Mesenchymal stem cell of Wharton's jelly (primary cell): ENCODE results near the gene OAS2.

- CAGE, long polyA plus RNA, result no peak
Observed at GRCh38 chr12:112977814-112978945, at the start of gene OAS2. TSS of gene OAS2 (plus strand) at chr12:112978519.

GRCh38 chr12:113055778-113056556 is 563 bp upstream of the DTX1 start:
- CAGE, long polyA plus RNA, result no peak

GRCh38 chr12:113069966-113070882 is 13.7 kb downstream of the DTX1 start:
- CAGE, long polyA plus RNA, result no peak

GRCh38 chr12:113185882-113186394 is 417 bp downstream of the RITA1 start:
- CAGE, long polyA plus RNA, result no peak

DNA sequence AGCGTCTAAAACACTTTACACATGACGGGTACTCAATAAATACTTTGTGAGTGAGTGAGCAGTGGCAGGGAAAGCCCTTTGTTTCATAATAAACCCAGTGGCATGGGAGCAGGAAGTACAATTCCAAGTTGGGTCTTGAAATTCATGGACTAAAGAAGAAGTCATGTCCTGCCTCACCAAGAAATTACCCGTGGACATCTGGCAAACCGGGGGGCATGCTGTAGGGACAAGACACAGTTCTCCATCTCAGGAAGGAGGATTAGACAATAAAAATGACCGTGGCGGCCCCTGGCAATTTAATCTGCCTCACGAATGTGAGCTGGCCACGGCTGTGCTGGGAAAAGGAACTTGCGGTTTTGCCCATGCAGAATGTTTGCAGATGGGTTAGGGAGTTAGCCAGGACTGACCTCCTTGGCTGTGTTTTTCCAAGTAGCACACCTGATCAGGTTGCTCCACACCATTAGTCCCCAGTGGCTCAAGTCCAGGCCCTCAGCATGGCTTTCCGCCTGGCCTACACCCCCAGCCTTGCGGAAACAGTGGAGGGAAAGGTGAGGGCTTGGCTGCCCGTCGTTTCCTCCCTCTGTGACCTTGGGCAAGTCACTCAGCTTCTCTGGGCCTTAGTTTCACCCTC is 20.7 kb downstream of the TPCN1 start:
- CAGE, long polyA plus RNA, result no peak

DNA sequence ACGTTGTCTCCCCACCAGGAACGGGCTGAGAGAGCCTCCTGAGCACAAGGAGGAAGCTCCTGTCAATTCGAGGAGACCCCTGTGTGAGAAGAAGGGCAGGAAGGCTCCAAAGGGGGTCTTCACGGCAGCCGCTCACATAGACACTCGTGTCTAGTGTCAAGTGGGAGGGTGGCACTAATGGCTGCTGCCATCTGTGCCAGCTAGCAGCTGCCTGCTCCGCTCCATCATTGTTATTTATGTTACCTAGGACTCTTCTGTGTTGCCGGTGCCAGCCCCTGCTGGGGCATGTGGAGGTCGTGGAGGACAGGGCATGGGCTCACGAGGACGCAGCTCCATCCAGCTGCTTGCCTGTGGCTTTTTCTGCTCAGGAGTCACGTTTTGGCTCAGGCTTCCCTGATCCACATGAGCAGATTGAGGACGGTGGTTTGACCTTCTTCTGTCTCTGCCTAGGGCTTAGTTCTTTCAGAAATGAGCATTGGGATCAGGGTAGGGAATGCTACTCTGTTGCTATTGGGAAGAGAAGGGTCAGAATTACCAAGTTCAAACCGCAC is 31.2 kb downstream of the TPCN1 start:
- CAGE, long polyA plus RNA, result no peak

DNA sequence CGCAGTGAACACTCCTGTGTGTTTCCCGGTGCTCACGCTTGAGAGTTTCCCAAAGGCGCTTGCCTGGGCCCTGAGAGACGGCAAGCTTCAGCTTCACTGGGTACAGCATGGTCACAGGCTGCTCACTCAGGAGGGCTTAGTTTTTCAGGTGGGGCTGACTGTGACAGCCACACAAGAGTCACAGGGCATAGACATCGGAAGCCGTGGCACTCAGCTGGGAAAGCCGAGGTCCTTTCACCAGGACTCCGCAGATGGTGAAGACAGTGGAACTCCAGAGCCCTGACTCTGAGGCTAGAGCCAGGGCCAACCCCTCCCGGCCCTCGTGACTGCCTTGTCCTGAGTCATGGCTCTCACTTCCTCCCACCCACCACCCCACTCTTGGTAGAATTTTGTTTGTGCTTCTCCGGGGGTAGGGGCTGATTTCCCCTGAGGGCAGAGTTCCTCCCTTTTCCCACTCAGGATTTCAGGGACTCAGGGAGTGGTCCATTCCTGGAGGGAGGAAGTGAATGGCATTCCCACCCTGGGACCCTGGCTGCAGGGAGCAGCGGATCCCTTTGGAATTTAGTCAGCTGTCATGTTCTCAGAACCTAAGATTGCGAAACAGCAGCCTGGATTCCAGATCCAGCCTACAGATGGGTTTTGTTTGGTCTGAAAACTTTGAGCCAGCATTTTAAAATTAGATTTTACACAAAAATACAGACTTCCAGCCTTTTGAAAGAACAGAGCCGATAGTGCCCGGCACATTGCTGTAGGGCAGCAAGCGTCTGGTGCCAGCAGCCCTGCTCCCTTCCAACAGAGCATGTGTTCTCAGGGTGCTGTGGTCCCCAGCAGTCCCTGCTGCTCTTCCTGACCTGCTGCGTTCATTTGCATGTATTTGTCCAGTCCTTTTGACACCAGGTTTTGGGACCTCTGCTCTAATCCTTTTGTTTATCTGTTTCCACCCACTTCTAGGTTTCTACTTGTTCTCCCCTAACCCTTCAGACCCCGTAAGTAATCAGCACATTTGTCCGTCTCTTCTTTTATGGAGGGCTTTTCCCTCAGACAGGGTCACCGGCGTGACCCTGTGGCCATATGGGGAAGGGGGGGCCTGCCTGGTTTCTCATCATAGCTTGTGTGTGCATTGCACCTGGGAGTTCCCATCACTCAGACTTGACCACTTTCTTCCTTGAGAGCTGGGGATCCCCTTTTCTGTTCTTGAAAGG is 50.8 kb downstream of the TPCN1 start:
- CAGE, long polyA plus RNA, result no peak

GRCh38 chr12:113276967-113277737 is 55.9 kb downstream of the TPCN1 start:
- CAGE, long polyA plus RNA, result no peak

DNA sequence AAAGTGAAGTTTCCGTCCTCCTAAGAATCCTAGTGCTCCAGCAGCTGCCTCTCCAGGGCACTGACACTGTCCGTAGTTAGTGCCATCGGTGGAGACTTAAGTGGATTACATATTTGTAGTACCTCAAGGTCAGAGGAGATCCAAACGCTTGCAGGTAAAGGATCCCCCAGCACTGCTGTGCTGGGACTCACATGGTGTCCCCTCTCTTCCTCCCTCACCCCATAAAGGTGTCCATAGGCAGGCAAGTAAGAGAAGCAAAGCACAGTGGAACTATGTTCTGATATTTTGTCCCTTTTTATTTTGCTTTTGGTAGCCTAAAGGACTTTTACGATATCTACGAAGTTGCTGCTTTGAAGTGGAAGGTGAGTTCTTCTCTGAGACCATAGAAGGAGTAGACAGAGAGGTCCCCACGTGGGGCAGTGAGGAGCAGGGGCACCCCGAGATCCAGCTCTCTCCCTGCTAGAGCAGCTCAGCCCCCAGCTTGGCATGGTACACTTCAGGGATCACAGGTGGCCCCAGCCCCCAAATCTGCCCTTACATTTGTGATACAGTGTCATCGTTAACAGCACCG is 56.7 kb downstream of the TPCN1 start:
- CAGE, long polyA plus RNA, result no peak

DNA sequence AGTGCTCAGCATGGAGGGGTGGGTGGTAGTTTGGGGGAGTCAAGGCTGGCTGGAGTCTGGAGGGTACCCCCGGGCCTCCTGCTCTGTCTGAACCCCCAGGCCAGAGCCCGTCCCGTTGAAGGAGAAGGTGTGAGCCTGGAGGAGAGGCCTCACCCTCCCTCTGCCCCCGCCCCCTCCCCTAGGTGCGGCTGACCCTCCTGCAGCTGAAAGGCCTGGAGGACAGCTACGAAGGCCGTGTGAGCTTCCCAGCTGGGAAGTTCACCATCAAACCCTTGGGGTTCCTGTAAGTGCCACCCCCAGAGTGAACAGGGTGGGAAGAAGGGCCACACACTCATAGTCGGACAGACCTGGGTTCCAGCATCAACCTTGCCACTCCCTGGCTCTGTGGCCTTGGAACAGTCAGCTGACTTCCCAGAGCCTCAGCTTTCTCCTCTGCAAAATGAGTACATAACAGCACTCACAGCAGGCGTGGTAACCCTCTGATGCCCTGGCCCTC is 16.0 kb downstream of the PLBD2 start:
- CAGE, long polyA plus RNA, result no peak

GRCh38 chr12:113936827-113937332 is 29.2 kb downstream of the RBM19 start:
- CAGE, long polyA plus RNA, result no peak

DNA sequence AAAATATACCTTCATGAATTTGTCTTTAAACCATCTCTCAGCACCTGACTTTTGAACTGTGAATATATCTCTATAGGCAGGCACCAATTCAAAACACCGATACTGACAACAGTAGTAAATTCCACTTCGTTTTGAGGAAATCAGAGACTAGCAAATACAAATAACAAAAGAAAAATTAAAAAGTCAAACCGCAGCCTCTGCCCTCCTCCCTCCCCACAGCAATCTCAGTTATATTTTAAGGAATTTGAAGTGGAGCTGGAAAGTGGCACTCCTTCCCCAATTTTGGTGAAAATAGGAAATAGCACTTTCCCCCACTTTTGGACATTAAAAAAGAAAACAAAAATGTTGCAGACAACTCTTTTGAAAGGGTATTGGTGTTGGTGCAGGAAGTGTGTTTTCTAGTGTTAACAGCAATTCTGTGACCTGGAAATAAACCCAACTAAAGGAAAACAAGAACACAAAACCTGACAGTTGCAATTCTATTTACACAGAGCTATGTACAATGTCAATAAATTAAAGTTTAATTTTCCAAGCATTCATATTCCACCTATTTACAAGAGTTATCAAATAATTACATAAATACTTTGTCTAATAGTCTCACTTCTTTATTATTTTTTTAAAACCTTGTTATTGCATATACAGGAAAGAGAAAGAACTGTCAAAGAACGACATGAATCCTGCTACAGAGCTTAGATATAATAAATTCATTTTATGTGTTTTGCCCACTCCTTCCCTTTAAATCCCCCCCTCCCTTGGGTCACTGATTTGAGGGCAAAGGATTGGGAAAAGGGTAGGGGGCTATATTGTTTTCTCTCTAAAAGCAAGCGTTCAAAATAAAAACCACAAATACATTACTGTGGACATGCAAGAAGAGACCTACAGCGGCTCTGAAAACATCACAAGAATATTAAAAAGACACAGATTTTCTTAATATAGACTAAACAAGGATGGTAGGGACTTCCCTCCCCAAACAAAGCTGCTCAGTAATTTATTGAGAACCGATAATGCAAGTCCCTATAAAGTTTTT is 13.3 kb downstream of the TBX3 start:
- CAGE, long polyA plus RNA, result no peak

GRCh38 chr12:114682669-114683285 is 1.2 kb downstream of the TBX3 start:
- CAGE, long polyA plus RNA, result no peak

- CAGE, long polyA plus RNA, result no peak
Observed at GRCh38 chr12:115354459-115355093, 670.6 kb upstream of the TBX3 start.

DNA sequence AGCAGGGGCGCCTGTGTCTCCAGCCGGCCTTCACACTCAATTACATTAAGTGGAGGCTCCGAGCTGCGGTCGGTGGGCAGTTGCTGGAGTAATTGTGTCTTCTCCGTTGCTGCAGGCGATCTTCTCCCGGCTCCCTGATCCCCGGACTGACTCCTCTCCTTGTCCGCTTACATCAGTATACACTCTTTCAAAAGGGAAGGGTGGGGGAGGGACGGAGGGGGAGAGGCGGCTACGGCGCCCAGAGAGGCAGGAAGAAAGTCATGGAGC is 707.2 kb downstream of the MED13L start:
- CAGE, long polyA plus RNA, result no peak

GRCh38 chr12:115570616-115570952 is 706.9 kb downstream of the MED13L start:
- CAGE, long polyA plus RNA, result no peak

DNA sequence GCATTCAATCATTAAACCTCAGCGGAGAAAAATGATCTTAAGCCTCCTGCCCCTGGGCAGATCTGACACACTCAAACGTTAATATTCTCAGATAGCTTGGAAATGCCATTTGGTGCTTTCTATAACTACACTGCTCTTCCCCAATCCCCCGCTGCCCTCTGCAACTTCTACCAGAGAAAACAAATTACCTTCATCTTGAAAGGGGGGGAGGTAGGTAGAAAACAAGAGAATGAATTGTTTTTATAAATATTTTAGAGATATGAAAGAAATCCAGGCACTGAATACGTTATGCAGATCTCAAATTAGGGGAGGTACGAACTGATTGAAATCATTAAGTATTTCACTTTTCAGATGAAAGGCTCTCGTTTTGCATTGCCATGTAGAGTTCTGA is 521.1 kb downstream of the MED13L start:
- CAGE, long polyA plus RNA, result no peak

GRCh38 chr12:116060734-116061371 is 216.6 kb downstream of the MED13L start:
- CAGE, long polyA plus RNA, result no peak

DNA sequence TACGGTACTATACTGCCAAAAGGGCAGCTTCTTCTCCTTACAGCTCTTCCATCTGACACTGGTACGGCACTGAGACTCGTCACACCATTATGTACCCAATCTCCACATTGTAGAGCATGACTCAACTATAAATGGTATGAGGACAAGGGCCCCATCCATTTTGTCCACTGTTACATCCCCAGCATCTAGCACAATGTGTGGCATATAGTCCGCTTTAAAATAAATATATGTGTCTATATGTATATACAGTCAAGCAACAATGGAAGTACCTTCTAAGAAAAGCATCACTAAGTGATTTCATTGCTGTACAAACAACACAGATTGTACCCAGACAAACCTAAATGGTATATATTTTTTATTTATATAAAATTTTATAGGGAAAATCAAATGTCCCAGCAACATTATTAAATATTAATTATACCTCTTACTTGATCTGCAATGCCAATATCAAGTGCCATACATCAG is 212.8 kb downstream of the MED13L start:
- CAGE, long polyA plus RNA, result no peak

DNA sequence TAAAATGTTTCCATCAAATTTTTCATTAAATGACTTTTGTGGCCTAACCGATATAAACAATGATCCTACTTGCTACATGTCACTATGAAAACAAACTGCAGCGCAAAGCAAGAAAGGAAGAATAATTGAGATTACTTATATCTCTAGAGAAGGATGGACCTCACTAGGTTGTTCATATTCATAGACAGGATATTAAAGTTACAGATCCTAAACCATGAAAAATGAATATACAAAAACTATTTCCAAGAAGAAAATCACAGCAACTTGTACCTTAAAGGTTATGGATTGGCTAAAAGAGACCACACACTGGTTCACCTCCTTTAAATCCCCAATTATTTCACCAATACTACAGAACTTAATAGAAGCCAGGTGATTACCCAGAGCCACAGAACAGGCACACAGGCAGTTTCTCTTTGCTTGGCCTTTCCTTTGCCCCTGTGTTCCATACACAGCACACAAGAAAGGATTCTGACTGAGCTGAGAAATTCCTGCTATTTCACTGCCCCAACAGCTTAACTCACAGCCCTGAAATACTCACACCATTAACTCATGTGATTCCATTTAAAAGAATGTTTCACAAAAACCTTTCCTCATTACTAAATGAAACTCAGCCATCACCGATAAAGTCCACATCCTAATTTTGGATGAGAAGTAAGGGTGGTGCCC is 133.7 kb downstream of the MED13L start:
- CAGE, long polyA plus RNA, result no peak